GM19239 (cell line): ENCODE data around the genes GALNT17, SPDYE8 and SPDYE9.

DNA sequence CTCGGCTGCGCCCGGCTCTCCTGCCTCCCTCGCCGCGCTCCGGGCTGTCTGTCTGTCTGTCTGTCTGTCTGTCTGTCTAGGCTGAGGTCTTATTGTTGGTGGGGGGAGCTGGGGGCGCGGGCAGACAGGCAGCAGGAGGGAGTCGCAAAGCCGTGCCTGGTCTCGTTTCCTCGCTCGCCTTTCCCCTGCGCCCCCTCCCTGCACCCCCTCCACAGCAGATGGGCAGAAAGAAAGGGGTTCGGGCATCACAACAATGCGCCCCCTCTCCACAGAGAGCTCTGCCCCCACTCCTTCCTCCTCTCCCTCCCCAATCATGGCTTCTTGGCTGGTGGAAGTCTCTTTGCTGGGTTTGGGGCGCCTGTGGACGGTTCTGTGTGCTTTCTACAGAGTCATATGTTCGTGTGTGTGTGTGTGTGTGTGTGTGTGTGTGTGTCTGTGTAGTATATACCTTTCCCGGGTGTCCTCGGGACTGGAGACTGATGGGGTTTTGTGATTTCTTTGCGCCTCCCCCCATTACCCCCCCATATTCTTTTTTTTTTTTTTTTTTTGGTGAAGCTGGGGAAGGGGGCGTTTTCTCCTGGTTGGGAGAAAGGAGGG is 1.8 kb downstream of the AUTS2 start:
- RRBS = 0% methylated on average over 3 of the region's 24 CpGs

GRCh38 chr7:69645772-69646139 is 47.5 kb downstream of the AUTS2 start:
- RRBS = no CpG with 5 or more reads among the region's 3 CpGs

- RRBS = no CpG with 5 or more reads among the region's 4 CpGs
These were observed 176.9 kb downstream of the AUTS2 start for GRCh38 chr7:69775128-69775689.

- RRBS = no CpG with 5 or more reads among the region's 2 CpGs
These were observed 355.5 kb downstream of the AUTS2 start for GRCh38 chr7:69953705-69954173.

DNA sequence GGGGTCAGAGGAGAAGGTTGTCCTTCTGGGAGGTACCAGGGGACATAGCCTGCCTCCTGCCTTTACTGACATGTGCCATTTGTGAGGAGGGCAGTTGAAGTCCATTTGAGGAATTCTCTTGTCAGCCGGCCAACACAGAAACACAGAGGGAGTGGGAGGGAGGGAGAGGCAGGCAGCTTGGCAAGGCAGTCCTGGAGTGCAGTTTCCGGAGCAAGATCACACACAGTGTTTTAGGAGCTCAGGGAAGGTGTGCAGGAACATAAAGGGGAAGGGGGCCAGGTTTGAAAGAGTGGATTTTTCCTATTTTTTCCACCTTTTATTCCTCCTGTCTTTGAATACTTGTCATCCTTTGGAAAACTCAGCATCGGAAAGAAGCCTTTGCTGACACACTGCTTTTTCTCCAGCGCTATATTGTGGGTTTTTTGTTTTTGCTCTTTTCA is 369.0 kb downstream of the AUTS2 start:
- RRBS = 44% methylated on average over 2 of the region's 4 CpGs

GRCh38 chr7:70369224-70369554 is 762.8 kb upstream of the GALNT17 start:
- RRBS = no CpG with 5 or more reads among the region's 2 CpGs

DNA sequence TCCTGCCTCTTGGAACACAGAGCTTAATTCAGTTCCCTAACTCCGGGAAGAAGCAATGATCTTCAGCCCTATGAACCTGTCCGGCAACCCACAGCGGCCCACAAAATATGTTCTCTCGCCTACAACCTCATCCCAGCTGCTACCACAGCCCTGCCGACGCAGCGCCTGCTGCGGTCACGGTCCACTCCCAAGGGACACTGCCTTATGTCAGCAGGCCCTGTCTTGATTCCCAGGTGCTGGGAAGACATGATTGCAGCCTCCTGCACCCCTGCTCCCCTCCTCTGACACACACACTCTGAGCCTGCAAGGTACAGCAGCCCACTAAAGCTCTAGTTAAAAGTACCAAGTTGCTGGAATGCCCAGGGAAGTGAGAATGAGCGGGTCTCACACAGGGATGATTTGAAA is 715.4 kb upstream of the GALNT17 start:
- RRBS = 13% methylated on average over 1 of the region's 10 CpGs

GRCh38 chr7:70504533-70505324 is 627.2 kb upstream of the GALNT17 start:
- RRBS = no CpG with 5 or more reads among the region's 8 CpGs

DNA sequence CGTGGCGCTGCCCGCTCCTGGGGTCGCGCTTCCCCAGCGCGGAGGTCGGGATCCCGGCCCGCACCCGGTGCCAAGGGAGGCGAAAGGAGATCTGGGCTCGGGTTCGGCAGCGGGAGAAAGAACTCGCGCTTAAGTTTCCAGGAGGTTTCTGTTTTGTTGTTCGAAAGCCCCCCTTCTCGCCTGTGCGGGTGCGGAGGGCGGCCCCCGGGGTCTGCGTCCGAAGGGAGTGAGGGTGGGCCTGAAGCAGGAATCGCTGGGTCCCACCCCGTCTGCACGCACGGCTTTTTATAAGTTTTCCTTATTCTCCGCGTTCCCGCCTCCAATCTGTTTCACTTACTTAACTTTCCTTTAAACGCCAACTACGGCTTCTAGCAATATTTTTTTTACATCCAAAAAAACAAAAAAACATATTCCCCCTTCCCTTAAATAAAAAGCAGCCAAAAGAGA is 436.5 kb upstream of the GALNT17 start:
- RRBS = under 1% methylated on average over 7 of the region's 34 CpGs

- RRBS = no CpG with 5 or more reads among the region's 9 CpGs
These were observed 436.2 kb upstream of the GALNT17 start for GRCh38 chr7:70695833-70696043.

DNA sequence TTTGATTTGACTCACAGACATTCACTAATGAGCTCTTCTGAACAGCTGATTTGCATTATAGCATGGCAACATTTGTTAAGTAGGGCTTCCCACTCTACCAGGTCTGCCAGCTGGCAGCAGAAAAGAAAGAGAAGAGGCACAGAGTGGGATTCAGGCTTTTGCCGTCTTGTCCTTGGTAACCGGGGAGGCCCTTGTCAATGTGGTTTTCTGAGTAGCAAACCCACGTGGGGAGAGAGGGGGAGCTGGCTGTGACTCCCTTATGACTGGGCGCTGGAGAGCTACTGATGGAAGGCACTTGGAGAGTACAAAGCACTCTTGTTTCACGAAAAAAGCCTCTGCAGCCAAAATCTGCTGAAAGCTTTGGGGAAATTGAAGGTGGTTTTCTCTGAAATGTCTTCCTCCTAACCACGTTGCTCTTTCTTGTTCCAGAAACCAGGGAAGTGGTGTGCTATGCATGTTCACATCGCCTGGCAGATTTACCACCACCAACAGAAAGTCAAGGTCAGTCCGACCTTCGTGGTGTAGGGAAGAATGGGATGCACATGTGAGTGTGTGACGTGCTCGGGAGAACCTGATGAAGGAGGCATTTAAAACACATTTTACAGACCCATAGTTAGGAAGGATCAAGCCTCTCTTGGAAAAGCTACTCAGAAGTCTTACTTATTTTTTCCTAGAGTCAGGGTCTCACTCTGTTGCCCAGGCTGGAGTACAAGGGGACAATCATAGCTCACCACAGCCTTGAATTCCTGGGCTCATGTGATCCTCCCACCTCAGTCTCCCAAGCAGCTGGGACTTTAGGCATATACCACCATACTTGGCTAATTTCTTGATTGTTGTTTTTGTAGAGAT is 355.0 kb upstream of the GALNT17 start:
- RRBS = no CpG with 5 or more reads among the region's 11 CpGs

DNA sequence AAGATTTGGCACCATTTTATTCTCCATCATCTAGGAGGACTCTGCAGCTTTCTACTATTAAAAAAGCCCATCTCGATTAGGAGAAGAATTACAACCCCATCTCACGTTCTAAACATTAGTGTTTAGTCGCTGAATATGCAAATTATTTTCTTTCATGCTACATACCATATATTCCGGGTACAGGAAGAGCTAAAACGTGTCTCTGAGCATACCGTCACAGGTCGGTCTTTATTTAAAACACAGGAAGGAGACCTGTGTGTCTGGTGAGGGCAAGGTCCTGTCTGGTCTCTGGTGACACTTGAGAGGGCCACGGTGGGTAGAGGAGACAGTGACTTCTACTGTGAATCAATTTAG is 345.5 kb upstream of the GALNT17 start:
- RRBS = no CpG with 5 or more reads among the region's 8 CpGs

GRCh38 chr7:70787520-70787815 is 344.5 kb upstream of the GALNT17 start:
- RRBS = no CpG with 5 or more reads among the region's 12 CpGs

GRCh38 chr7:71131141-71132262 is at the start of gene GALNT17:
Gene GALNT17 (plus strand): TSS chr7:71132144.
- RRBS = 9% methylated on average over 50 of the region's 132 CpGs

GRCh38 chr7:72810254-72810954 is 17.6 kb downstream of the TYW1B start:
- RRBS = no CpG with 5 or more reads among the region's 13 CpGs

- RRBS = no CpG with 5 or more reads among the region's 7 CpGs
These were observed 2.0 kb upstream of the TYW1B start for GRCh38 chr7:72830059-72830373.

DNA sequence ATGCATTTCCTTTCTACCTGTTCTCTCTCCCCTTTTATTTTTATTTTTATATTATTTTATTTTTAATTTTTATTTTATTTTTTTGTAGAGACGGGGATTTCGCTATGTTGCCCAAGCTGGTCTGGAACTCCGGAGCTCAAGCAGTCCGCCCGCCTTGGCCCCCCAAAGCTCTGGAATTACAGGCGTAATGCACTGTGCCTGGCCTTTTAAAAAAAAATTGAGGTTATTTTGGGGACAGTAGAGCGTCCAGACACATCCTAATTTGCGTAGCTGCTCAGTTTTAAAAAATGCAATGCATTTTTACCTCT is 23.1 kb downstream of the SPDYE8 start:
- RRBS = no CpG with 5 or more reads among the region's 8 CpGs

GRCh38 chr7:73029634-73030109 is at the start of gene SPDYE8:
Gene SPDYE8 (minus strand): TSS chr7:73029766.
- RRBS = no CpG with 5 or more reads among the region's 10 CpGs

DNA sequence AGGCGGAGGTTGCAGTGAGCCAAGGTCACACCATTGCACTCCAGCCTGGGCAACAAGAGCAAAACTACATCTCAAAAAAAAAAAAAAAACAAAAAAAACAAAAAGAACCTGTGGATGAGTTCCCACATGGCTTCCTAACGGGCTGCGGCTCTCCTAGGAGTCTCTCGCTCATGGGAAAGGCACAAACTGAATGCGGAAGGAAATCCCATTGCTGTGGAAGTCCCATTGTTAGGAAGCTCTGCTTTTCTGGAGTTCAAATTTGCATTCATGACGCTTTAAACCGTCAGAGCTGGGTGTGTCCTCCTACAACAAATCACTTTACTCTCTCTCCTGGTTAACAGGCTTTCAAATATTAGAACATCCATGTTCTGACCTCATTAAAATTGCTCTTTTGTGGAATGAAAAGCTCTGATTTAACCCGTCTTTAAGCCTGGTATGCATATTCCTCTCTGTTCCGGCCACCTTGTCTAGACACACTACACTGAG is at the start of gene SPDYE9:
Gene SPDYE9, minus strand, starts transcription at position 230 of the 486 bp plus-strand sequence.
- RRBS = no CpG with 5 or more reads among the region's 9 CpGs

DNA sequence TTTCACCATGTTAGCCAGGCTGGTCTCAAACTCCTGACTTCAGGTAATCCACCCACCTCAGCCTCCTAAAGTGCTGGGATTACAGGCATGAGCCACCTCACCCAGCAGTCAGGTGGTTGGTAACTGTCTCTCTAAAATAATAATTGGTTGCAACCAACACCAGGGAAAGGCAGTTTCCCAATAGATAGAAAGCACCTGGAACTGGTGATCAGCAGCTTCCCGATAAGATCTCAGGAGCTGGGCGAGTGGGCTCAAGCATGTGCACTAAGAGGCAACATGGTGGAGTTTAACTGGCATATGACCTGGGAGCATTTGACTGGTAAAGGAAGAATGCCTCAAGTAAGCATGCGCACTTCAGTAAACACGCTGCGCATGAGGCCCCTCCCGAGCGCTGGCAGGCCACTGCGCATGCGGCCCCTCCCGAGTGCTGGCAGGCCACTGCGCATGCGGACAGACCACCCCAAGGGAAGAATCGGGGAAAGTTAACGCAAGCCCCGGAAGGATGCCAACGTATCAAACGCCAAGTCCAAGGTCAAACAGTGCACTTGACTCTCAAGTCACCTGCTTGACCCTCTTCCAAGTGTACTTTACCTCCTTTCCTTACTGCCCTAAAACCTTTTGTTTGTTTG is 34.3 kb upstream of the FZD9 start:
- RRBS = no CpG with 5 or more reads among the region's 17 CpGs